Measurements from ENCODE around the genes SFTPA1 and RGR.

GRCh38 chr10:79472778-79473287 is 27.4 kb upstream of the ZCCHC24 start:
- PRO-cap, result no peak

DNA sequence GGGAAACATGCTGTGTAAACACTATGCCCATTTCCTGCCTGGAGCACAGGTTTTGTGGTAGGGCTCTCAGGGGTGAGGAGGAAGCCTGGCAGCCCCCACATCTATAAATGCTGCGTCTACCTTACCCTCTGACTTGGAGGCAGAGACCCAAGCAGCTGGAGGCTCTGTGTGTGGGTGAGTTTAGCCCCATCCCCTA is at the start of gene SFTPA1:
Gene SFTPA1 (plus strand): TSS at position 131 of the 196 bp plus-strand sequence.
- PRO-cap, result no peak

- PRO-cap, result no peak
These were observed 34.1 kb downstream of the PLAC9 start for GRCh38 chr10:80166570-80167043.

- PRO-cap, result no peak
These were observed 35.5 kb downstream of the ANXA11 start for GRCh38 chr10:80169651-80170435.

DNA sequence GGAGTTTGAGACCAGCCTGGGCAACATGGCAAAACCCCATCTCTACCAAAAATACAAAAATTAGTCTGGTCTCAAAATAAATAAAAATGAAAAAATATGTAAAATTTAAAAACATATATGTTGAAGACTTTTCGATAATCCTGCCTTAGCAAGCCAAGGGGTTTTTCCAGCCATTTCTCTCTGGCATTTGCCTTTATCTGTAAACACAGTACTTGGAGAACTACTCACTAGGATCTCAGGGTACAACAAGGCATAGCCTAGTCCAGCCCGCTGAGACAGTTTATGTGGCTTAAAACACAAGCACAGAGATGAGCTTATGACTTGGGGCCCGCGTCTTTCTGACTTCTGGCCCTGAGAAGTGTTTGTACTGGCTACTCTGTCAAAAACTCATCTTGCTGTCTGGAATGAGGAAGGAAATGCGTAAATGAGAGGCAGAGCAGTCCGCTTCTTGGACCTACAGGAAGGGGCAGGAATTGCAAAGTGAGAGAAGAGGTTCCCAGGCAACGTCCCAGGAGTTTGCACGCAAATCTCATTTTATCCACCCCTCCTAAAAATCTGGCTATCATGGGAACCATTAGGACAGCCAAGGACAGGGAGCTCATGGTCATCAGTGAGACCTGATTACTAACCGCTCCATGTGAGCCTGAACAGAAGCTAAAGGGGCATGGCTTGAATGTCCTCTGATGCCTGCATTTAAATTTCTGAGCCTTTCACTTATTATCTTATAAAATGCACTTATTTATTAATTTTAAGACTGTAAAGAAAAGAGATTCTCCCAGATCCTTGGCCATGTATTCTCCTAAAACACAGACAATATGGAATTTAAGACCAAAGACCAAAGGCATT is 5.5 kb downstream of the ANXA11 start:
- PRO-cap, result bidirectional peak, plus-strand start at position 577 of the sequence, minus-strand start at position 353 of the sequence

- PRO-cap, result unidirectional peak, plus-strand start at chr10:80204366; unidirectional peak, plus-strand start at chr10:80204481
These were observed 1.1 kb downstream of the ANXA11 start for GRCh38 chr10:80204115-80204686.

DNA sequence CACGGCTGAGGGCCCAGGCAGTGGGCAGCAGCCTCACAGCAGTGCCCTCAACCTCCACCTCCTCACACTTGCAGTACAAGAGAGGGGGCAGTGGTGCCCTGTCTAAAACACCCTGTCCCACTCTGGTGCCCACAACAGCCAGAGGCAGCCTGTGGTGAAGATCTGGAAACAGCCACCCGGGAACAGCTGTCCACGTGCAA is 13.7 kb downstream of the MAT1A start:
- PRO-cap, result no peak

- PRO-cap, result no peak
These were observed 13.3 kb downstream of the PRXL2A start for GRCh38 chr10:80421600-80422199.

- PRO-cap, result no peak
These were observed 12.3 kb downstream of the TSPAN14 start for GRCh38 chr10:80466370-80466891.

DNA sequence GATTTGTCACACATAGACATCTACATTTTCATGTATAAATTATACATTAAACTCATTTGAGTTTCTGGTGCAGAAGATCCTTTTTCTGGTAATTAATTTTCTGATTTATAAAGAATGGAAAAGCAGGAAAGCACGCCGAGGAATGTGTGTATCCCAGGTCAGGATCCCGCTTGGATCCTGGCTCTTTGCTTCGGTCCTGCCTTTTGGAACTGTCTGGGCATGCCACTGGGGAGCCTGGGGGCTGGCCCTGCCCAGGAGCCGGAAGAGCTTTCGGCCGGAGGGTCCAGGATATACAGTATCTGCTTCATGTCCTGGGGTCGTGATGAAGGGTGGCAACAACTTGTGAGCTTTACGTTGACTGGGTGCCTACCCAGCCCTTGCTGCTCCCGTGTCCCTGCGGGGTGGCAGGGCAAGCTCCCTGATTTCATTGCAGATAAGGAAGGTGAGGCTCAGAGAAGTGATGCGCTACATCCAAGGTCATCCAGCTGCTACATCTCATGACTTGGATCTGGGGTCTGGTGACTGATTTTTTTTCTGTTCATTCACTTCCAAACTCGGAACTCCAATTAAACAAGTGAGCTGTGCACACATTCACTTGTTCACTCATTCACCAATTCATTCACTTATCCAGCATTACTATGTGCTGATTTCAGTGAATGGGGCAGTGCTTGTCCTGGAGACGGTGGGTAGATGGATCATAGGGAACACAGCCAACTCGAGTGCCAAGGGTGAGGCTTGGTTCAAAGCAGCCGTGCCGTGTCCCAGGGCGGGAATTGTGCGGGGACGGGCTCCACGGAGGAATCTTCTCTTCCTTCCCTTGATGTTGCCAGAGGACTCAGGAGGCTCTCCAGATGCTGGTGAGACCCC is 2.6 kb downstream of the SH2D4B start:
- PRO-cap, result no peak

DNA sequence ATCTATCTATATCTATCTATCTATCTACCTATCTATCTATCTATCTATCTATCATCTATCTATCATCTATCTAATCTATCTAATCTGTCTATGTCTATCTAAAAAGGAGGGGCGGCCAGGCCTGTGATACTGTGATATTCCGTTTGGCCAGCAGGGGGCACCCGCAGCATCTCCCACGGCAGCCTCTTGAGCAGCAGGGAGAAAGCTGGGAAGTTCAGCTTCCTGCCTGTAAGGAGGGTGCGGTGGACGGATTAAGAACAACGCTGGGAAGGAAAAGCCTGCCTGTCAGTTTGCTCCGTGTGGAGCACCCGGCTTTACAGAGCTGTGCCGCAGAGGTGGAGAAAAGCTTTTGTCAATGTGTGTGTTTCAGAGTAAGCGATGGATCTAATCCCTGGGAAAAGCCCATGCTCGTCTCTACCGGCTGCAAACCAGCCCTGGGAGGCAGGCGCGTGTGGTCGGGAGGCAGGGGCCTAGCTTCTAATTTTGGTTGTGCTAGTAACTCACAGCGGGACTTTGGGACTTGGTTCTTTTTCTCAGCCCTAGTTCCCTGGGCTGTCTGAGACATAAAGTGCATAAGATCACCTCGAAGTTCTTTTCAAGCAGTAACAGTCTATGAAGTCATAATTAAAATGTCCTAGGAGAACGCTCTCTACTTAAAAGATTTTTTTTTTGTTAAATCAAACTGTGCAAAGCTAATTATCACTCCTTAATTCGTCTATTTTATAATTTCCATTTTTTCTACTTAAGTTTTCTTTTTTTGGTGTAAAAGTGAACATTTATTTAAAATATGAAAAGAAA is 125.2 kb downstream of the SH2D4B start:
- PRO-cap, result unidirectional peak, plus-strand start at position 254 of the sequence

DNA sequence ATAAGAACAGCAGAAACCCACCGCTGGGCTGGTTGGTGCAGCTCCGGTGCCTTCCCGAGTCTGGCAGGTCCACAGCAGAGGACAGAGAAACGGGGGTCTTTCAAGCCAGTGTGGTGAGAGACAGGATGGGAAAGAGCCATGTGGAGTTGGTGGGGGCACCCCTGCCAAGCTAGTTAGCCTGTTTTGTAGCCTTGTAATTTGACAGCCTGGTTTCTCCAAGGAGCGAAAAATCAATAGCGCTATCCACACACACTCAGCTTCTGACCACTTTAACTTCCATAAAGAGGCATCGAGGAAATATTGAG is 165.8 kb downstream of the SH2D4B start:
- PRO-cap, result no peak

DNA sequence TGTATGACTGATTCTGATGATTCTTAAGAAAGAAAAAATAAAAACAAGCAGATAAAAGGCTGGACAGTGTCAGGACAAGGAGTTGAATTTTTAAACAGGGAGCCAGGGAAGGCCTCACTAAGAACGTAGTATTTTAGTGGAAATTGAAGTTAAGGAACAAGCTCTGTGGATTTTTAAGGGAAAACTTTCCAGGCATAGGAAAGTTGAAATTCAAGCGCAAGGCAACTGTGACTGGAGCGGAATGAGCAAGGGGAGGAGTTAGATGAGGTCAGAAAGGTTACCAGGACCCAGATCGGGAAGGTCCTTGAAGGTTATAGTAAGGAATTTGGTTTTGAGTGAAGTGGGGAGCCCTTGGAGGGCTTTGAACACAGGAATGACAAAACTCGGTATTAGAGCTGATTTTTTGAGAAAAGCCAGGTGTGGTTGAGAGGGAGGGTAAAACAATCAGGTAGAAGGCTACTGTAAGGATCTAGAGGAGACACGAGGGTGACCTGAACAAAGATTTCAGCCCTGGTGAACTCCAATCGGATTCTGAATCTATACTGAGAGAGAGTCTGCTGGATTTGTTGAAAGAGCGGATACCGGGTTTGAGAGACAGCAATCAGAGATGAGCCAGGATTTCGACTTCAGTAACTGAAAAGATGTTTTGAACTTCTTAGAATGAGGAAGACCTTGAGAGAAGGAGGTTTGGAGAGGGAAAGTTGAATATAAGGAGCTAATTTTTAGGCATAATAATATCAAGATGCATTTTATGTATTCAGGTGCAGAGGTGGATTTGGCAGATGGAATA is 1013.9 kb downstream of the NRG3 start:
- PRO-cap, result no peak

- PRO-cap, result no peak
These were observed 7.1 kb downstream of the GHITM start for GRCh38 chr10:84146024-84147251.

DNA sequence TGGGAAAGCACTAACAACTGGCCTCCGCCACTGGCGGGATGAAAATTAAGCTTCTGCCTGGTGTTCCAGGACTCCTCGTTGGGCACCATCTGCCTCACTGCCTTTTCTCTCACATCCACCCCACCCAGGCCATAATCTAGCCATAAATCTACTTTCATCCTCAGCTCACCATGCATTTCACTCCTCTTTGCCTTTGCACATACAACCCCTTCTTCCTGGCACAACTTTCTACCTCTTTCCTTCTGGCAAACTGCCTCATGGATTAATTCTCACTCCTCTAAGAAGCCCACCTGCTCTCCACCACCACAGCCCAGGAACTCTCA is 3.9 kb downstream of the CDHR1 start:
- PRO-cap, result no peak

DNA sequence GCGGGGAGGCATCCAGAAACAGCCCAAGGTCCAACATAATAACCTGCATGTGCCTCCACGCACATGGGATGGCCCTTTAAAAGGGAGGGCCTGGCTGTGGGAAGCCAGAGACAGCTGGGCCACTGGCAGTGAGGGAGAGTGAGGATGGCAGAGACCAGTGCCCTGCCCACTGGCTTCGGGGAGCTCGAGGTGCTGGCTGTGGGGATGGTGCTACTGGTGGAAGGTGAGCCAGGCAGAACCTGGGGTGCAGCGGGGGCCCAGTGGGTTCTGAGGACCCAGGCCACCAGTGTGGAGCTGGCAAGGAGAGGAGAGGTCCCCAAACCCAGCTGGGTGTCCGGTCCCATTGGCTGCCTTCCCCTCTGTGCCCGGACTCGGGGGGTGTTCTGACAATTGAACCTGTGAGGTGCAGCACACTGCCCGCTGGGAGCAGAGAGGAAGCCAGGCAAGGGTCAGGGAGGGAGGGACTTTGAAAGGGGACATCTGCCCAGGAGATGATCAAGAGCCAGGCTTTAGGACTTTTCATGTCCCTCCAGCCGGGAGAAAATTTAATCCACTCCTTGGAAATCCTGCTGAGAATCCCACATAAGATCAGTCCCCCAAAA is at the start of gene RGR:
Gene RGR (plus strand): TSS at position 107 of the 602 bp plus-strand sequence.
- PRO-cap, result unidirectional peak, plus-strand start at position 131 of the sequence

GRCh38 chr10:84336685-84337660 is 8.6 kb downstream of the CCSER2 start:
- PRO-cap, result no peak

DNA sequence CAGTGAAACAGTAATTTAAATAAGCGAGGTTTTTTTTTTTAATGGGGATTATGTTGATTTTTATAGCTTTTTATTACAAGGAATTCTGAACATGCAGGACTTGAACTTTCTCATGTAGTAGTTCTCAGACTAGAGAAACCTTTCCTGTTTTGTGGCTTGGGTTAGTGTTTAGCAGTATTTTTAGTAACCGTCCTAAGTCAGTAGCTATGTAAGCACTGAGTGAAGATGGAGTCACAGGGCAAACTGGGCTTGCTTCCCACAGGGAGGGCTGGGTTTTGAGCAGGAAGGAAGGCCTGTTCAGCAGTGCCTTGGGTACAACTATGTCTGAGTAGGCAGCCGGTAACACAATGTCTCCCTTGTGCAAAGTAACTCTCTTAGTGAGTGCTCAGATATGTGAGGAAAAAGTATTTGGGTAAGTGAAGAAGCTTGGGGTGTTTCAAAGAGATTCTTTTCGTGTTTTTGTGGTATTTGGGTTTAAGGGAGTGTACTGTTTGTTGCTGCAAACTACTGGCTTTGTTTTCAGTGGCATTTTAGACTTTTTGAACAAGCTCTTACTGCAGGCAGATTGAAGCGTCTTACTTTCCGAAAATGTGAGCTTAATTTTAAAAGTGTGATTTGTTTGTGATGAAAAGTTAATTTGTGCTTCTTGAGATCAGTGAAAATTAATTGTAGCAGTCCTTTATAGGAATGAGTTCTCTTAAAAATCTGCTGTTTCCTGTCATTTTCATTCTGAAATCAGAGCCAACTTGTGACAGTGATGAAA is 96.4 kb downstream of the CCSER2 start:
- PRO-cap, result unidirectional peak, plus-strand start at position 261 of the sequence

GRCh38 chr10:84614813-84615012 is 286.3 kb downstream of the CCSER2 start:
- PRO-cap, result no peak

DNA sequence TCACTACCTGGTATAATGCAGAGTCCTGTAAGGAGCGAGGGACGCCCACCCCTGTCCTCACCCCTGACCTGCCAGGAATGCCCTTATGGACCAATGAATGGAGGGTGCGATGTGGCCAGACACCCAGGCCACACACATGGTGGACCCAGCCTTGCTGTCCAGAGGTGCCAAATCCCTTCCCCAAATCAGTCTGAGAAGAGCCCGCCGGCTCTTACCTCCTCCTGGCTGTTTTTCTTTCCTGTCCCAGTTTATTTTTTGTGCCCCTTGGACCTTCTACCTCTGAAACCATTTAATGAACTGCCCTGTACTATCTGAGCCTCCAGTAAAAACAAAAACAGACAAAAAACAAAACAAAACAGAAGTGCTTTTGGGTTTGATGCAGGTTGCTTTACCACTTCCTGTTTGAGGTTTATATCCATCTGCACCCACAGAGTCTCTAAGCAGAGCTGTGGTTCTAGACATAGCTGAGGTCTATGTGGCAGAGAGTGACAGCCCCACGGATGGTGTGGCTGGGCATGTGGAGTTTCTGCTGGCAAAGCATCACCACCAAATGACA is 754.4 kb downstream of the GRID1 start:
- PRO-cap, result no peak